Measurements from ENCODE around the genes THSD7A and ENSG00000226690.

GRCh38 chr7:7725555-7726334, 7.3 kb upstream of the RPA3 start:
- RRBS: no CpG with 5 or more reads among the region's 4 CpGs

GRCh38 chr7:7812146-7812505, 93.7 kb upstream of the RPA3 start:
- RRBS: no CpG with 5 or more reads among the region's 1 CpG

GRCh38 chr7:7830020-7830593, 111.7 kb upstream of the RPA3 start:
- RRBS: no CpG with 5 or more reads among the region's 6 CpGs

DNA sequence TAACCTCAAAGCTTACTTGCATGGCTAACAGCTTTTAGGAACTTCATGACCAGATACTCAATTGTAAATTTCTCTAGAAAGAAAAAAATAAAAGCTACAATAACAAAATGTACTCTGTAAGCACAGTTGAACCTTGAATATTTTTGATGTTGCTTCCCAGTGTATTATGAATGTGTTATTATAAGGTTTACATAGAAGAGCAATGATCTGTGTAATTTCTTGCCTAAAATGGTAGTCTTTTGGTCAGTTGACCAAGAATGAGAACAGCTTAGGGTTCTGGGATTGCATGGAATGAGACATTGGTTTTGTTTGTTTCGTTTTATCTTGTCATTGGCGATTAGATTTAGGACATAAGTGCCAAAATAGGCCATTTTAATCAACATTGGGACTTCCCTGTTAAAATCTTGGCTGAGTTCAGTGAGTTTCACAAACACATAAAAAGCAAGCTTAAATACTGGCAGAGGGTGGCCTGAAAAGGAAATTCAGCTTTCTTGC, 49.2 kb upstream of the GLCCI1 start:
- RRBS: no CpG with 5 or more reads among the region's 2 CpGs

GRCh38 chr7:7996366-7997111, 27.9 kb downstream of the GLCCI1 start:
- RRBS: no CpG with 5 or more reads among the region's 2 CpGs

GRCh38 chr7:8389822-8390249, 43.6 kb upstream of the NXPH1 start:
- RRBS: no CpG with 5 or more reads among the region's 8 CpGs

GRCh38 chr7:8638002-8638339, 204.6 kb downstream of the NXPH1 start:
- RRBS: no CpG with 5 or more reads among the region's 6 CpGs

- RRBS: no CpG with 5 or more reads among the region's 9 CpGs
Measured at GRCh38 chr7:8762859-8763495, 329.6 kb downstream of the NXPH1 start.

DNA sequence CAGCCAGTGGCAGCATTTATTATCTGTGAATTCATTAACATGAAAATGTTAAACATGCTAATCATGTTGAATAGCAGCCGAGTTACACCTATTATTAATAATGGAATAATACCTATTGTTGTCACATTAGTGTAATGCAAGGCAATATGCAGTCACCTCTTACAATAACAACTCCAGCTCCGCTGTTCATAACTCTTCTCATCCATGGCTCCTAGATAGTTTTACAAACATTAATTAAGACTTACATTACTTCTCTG, 355.7 kb downstream of the NDUFA4 start:
- RRBS: no CpG with 5 or more reads among the region's 2 CpGs

GRCh38 chr7:10940380-10940938, 506 bp upstream of the NDUFA4 start:
- RRBS: 1% methylated on average over 17 of the region's 45 CpGs

GRCh38 chr7:11831437-11832646, at the start of gene THSD7A:
THSD7A (minus strand) TSS chr7:11832198.
- RRBS: 4% methylated on average over 7 of the region's 69 CpGs

GRCh38 chr7:11833349-11833824, 1.4 kb upstream of the THSD7A start:
- RRBS: no CpG with 5 or more reads among the region's 6 CpGs

GRCh38 chr7:12504386-12504585, at the start of gene ENSG00000226690:
ENSG00000226690 (plus strand) TSS chr7:12504441.
- RRBS: no CpG with 5 or more reads among the region's 1 CpG

DNA sequence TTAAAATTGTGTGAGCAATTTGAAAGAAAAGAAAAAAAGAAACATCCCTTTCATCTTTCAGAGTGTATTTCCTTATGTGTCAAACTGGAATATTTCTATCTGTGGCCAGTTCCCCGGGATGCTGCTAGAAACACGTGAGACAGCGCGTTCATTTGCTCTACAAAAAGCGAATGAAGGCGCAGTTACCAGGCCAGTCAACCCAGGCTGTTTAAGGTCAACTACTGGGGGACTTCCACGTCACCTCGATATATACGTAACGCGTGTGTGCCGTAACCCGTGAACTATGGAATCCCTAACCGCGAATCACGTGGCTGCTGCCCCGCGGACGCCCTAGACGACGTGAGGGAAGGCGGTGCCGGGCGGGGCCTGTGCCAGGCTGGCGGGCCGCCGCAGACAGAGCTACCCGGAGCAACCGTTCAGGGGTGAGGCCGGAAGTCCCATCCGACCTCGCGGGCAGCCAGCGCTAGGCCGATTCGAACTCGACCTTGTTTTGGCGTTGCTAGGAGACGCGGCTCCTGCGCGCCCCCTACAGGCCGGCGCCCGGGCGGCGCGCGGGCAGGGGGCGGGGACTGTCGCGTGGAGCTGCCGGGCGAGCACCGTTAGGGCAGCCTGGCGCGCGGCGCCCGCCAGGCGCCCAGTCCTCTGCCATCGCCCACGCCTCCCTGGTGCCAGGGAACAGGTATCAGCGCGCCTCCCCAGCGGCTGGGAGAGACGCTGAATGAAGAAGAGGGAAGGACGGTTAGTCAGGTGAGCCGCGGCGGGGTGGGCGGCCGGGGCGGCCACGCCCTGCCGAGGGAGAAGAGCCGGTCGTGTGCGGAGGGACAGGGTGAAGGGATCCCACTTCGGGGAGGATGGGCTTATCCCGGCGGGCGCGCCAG, 897 bp upstream of the ARL4A start:
- RRBS: 2% methylated on average over 23 of the region's 84 CpGs

DNA sequence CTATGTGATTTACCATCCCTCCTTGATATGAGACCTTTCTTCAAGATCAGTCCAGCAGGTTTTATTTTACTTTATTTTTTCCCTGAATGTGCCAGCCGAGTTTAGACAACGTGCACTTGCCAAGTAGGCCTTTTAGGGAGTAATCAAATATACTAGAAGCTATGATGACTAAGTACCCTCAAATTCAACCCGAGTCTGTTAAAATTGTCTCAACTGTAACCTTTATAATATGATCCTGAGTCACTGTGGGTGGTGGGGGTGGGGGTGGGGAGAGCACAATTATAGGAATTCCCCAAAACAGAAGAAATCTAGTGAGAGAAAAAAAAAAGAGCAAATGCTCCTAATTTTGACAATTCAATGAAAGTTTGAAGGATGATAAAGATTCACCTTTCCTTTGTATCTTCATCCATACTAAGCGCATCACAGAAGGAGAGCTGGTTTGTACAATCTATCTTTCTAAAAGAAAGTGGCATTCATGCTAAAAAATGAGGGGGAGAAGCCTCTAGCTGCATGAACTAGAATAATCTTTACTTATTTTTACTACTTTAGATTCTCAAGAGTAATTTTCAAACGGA, 32.2 kb downstream of the ARL4A start:
- RRBS: no CpG with 5 or more reads among the region's 5 CpGs

GRCh38 chr7:13806201-13806498, 183.3 kb downstream of the ETV1 start:
- RRBS: no CpG with 5 or more reads among the region's 14 CpGs

- RRBS: no CpG with 5 or more reads among the region's 1 CpG
Measured at GRCh38 chr7:13920374-13920564, 69.2 kb downstream of the ETV1 start.

- RRBS: no CpG with 5 or more reads among the region's 18 CpGs
Measured at GRCh38 chr7:16420315-16420849, 956 bp downstream of the CRPPA start.

GRCh38 chr7:16661867-16662270, 15.9 kb downstream of the BZW2 start:
- RRBS: no CpG with 5 or more reads among the region's 1 CpG